ENCODE measurements around a stretch of chr1.

- RRBS: no CpG with 5 or more reads among the region's 12 CpGs
These were observed 111.8 kb downstream of the GLUL start for GRCh38 chr1:182279561-182280346.

DNA sequence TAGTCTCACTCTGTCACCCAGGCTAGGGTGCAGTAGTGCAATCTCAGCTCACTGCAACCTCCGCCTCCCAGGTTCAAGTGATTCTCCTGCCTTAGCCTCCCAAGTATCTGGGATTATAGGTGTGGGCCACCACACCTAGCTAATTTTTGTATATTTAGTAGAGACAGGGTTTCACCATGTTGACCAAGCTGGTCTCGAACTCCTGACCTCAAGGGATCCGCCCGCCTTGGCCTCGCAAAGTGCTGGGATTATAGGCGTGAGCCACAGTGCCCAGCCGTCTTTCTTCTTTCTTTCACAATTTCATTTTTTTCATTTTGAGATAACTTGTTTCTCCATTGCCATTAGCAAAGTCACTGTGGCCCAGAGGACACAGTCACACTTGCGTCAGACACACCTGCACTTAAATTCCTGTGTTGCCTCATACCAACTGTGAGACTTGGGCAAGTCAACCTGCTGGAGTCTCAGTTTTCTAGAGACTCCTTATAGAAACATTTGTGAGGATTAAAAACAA is 2.8 kb downstream of the TEDDM1 start:
- RRBS: no CpG with 5 or more reads among the region's 8 CpGs

DNA sequence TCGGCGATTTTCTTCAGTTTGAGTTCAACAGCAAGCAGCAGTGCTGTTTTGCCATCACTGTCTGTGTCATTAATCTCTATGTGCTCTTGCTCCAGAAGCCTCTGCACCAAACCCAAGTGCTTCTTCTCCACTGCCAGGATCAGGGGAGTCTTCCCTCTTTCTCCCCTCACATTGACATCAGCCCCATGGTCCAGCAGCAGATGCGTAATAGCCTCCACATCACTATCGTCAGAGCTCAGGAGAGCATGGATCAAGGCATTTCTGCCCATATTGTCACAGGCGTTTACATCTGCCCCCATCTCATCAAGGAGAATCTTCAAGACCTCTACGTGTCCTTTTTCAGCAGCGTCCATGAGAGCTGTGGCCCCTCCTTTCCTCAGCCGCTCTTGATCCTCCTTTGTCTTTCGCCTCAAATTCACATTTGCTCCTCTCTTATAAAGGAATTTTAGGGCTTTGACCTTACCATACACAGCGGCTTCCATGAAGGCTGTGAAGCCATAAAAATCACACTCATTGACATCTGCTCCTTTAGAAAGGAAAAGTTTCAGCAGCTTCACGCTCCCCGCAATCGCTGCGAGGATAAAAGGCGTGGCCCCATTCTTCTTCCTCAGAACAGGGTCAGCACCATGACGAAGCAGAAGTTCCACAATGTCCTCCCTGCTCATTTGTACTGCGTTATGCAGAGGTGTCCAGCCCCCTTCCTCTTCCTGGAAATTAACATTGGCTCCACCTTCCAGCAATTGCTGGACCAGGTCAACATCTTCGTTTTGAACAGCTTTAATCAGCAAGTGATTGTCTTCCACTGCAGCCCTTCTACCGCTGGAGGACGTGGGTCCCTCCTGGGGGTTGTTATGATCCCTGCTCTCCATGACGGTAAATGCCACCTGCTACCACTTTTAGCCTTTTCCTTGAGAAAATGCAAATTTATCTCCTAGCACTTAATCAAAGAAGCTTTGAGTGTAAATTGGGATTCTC is 2.8 kb downstream of the RNASEL start:
- RRBS: no CpG with 5 or more reads among the region's 21 CpGs

DNA sequence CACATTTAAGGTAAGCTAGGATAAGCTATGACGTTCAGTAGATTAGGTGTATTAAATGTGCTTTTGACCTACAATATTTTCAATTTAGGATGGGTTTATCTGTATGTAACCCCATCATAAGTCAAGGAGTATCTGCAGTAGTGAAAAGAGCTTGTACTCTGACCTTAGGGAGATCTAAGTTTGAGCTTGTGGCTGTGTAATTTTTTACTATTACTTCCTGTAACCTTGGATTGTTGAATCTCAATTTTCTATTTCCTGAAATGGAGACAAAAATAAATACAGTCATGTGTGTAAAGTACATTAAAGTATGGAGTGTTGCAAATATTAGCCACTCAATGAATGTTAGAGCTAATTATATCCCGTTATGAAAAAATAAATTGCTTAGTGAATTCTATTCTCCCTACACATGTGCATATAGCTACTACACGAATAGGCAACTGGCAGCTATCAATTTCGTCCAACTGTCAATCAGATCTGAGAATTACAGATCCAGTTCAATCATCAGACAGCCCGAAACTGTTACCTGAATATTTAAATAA is 936 bp downstream of the RNASEL start:
- RRBS: no CpG with 5 or more reads among the region's 5 CpGs

- RRBS: no CpG with 5 or more reads among the region's 11 CpGs
These were observed 29.6 kb upstream of the RGS16 start for GRCh38 chr1:182633684-182634360.

GRCh38 chr1:182676389-182676928 is 7.9 kb downstream of the RGS8 start:
- RRBS: no CpG with 5 or more reads among the region's 6 CpGs

- RRBS: 86% methylated on average over 6 of the region's 35 CpGs
These were observed 15.5 kb upstream of the RGS8 start for GRCh38 chr1:182699529-182700666.

GRCh38 chr1:182804437-182804806 is 14.8 kb downstream of the NPL start:
- RRBS: no CpG with 5 or more reads among the region's 2 CpGs

- RRBS: no CpG with 5 or more reads among the region's 9 CpGs
These were observed 39.8 kb downstream of the DHX9 start for GRCh38 chr1:182878749-182879584.

DNA sequence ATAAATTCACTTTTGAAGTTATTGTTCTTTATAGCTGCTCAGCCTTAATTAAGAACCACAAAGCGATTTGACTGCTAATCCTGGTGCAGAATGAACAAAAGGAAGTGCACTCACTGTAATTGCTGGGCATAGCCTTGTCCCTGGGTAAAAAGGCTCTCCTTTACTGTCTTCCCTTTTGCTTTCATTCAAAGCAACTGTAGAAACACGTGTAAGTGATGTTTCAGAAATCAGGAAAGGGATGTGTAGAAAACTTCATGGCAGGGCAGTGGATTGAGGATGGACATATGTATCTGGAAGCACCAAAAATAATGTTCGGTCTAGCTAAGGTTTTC is 1.4 kb downstream of the LAMC1 start:
- RRBS: no CpG with 5 or more reads among the region's 3 CpGs

GRCh38 chr1:183057248-183057580 is 34.0 kb downstream of the LAMC1 start:
- RRBS: no CpG with 5 or more reads among the region's 7 CpGs

- RRBS: no CpG with 5 or more reads among the region's 6 CpGs
These were observed 53.9 kb upstream of the LAMC2 start for GRCh38 chr1:183132176-183132624.

- RRBS: no CpG with 5 or more reads among the region's 3 CpGs
These were observed 106.4 kb downstream of the NMNAT2 start for GRCh38 chr1:183311822-183312112.

GRCh38 chr1:183416608-183417493 is 1.3 kb downstream of the NMNAT2 start:
- RRBS: 95% methylated on average over 7 of the region's 56 CpGs

GRCh38 chr1:183442859-183443546 is 24.8 kb upstream of the NMNAT2 start:
- RRBS: no CpG with 5 or more reads among the region's 4 CpGs

- RRBS: 0% methylated on average over 1 of the region's 51 CpGs
These were observed 1.1 kb upstream of the SMG7 start for GRCh38 chr1:183470903-183471854.

DNA sequence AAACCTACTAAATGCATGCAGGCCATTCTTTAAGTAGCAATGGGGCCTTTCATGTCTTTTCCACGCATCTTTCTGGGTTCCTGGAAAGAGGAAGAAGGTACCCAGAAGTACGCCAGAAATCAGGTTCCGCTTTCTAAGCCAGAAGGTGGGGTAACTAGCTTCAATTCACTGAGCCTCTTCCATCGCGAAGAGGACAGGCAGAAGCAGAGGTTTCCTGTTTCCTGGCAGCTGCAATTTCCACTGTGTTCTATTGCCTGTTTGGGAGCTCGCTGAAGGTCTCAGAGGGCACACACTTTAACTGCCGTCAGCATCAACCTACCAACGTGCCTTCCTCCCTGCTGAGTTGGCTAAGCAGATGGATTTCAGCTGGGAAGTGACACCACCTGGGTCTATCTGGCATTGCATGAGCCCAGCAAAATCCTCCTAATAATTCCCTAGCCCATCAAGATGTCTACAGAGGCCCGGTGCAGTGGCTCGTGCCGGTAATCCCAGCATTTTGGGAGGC is 10.0 kb downstream of the NCF2 start:
- RRBS: no CpG with 5 or more reads among the region's 11 CpGs

- RRBS: no CpG with 5 or more reads among the region's 6 CpGs
These were observed 3.2 kb upstream of the NCF2 start for GRCh38 chr1:183593343-183593936.

- RRBS: no CpG with 5 or more reads among the region's 9 CpGs
These were observed 14.1 kb upstream of the NCF2 start for GRCh38 chr1:183604176-183604847.

GRCh38 chr1:183634474-183634871 is 1.1 kb downstream of the ARPC5 start:
- RRBS: no CpG with 5 or more reads among the region's 6 CpGs